ENCODE results near the genes MLF2, GPR162 and PTPN6.

DNA sequence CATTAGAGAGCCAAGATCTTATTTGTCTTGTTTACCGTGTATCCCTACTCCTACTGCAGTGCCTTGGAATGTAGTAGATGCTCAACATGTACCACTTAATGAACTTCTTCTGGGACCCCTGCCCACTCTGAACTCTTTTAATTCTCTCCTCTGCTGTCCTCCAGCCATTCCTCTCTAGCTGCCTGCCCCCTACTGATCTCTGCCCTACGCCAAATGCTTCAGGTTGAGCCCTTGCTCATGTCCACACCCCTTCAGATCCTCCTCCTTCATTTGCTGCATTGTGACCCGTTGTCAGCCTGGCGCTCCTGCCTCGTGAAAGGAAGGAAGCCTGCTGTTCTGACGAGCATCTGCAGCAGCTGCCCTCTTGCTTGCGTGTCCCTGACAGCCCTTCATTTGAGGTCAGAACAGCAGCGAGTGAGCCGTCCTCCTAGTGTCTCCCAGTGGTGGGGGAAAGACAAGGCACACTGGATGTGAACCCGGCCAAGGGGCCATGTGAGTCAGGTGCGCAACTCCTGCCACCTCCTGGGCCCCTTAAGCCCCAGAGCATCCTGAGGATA, 2.9 kb upstream of the PIANP start:
- PRO-cap = no peak

- PRO-cap = bidirectional peak, plus-strand start at chr12:6753182, minus-strand start at chr12:6753127
Measured at GRCh38 chr12:6752256-6753325, at the start of gene MLF2. TSS of gene MLF2 (minus strand) at chr12:6753141.

GRCh38 chr12:6818107-6818653, 3.4 kb upstream of the GPR162 start:
- PRO-cap = no peak

DNA sequence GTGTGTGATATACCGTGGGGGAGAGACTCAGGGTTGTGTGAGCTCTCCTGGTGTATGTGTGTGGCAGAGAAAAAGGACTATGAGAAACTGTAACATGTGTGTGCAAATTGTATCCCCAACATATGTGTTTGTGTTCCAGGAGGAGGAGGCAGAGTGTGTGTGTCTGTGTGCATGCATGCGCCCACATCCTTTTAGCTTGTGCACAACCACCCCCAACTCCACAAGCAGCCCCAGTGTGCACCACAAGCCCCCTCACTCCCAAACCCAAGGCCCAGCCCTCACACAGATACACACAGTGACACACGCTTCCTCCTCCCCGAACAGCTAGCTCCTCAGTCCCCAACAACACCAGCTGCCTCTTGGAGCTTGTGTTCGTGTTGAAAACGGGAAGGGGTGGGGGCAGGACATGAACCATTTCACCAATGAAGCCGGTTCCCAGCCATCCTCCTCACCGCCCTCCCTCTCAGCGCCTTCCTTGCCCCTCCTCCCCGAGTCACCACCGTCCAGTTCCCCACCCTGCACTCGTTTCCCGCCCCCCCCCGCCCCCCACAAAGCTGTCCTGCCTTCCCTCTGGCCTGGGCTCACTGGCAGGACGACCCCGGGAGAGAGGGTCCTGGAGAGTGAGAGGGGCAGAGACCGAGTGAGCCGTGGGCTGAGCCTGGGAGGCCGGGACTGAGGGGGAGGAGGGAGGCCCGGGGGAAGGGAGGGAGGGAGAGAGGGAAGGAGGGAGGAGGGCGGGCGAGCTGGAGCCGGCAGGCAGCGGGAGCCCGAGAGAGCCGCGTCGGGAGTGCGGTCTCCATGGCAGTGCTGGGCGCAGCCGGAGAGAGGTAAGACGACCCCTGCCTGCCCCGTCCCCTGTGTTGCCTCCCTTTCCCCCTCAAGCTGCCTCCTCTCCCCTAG, at the start of gene GPR162:
Gene GPR162 (plus strand): TSS at position 748 of the 900 bp plus-strand sequence.
- PRO-cap = no peak

DNA sequence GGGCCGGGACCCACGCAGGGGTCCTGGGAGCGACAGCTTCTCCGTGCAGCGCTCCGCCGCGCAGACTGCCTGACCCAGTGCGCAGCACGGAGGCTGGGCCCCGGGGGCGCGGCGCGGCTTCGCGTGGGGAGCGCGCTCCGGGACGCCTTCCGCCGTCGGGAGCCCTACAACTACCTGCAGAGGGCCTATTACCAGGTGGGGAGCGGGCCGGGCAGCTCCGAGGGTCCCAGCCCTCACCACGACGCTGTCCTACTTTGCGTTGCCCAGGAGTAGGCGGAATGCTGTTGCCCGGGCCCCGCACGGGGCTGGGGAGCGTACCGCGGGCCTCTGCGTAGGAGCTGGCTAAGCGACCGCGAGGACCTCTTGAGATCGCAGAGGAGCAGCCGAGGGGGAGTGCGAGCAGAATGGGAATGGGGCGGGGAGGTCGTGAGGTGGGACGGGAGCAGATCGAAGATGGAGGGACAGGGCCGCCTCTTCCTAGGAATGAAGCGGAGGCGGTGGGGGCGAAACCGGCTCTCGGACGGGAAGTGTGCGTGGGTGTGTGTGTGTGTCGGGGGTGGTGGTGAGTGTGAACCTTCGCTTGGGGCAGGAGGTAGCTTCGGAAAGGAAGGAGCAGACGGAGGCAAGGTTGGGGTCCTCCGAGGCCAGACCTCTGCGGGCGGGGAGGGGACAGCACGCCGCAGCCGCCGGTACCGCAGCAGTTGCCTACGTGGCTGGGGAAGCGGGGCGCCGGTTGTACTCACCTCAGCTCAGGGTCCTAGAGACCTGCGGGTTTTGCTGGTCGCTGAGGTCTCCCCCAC, 737 bp downstream of the P3H3 start:
- PRO-cap = no peak

GRCh38 chr12:6890864-6891953, 13.4 kb upstream of the LRRC23 start:
- PRO-cap = bidirectional peak, plus-strand start at chr12:6891330, minus-strand start at chr12:6891025

DNA sequence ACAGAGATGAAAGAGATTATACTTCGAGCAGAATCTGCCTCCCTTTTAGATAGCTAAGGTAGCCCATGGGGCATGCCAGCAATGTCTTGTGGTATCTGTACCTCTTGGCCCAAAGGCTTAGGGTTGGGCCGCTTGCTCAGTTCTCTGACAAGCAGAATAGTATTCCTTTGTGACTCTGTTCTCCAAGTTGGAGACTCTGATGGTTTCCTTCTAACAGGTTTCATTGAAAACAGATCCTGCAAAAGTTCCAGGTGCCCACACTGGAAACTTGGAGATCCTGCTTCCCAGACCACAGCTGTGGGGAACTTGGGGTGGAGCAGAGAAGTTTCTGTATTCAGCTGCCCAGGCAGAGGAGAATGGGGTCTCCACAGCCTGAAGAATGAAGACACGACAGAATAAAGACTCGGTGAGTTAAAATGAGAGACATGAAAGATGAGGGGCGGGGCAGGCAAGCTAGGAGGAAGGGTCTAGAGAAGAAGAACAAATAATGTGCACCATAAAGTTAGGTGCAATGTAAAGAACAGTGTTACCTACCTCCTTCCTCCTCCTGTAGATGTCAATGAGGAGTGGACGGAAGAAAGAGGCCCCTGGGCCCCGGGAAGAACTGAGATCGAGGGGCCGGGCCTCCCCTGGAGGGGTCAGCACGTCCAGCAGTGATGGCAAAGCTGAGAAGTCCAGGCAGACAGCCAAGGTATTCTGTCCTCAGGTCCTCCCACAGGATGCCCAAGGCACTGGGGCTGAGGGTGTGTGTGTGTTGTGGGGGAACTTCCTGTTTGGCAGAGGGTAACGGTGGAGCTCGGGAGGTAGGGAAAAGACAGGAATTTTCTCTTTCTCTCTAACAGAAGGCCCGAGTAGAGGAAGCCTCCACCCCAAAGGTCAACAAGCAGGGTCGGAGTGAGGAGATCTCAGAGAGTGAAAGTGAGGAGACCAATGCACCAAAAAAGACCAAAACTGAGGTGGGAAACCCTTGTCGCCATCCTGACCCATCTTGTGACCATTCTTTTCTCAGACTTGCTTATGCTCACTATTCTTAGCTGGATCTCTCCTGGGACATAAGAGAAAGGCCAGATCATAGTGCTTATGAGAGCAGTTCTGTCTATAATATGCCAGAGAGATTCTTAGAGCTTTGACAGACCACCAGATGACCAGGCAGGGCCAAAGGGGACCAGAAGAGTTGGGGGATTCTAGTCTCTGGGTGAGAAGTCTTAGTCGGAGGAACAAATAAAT, 6.3 kb downstream of the ATN1 start:
- PRO-cap = no peak

DNA sequence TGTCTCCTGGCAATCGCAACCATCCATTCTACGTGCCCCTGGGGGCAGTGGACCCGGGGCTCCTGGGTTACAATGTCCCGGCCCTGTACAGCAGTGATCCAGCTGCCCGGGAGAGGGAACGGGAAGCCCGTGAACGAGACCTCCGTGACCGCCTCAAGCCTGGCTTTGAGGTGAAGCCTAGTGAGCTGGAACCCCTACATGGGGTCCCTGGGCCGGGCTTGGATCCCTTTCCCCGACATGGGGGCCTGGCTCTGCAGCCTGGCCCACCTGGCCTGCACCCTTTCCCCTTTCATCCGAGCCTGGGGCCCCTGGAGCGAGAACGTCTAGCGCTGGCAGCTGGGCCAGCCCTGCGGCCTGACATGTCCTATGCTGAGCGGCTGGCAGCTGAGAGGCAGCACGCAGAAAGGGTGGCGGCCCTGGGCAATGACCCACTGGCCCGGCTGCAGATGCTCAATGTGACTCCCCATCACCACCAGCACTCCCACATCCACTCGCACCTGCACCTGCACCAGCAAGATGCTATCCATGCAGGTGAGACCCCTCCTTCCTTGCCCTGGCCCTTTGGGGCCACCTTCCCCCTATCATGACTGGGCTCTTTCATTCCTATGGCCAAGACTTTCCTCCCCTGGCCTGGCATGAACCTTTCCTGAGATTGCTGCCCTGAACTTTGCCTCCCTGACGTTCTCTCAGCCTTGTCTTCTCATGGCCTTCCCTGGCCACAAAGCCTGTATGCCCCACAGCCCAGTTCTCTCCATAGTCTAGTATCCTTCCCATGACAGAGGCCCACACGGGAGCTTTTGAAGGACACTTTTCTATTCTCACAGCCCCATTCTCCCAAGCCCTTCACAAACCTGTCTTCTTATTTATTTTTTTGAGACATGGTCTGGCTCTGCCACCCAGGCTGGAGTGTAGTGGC, 4.9 kb upstream of the C12orf57 start:
- PRO-cap = no peak

DNA sequence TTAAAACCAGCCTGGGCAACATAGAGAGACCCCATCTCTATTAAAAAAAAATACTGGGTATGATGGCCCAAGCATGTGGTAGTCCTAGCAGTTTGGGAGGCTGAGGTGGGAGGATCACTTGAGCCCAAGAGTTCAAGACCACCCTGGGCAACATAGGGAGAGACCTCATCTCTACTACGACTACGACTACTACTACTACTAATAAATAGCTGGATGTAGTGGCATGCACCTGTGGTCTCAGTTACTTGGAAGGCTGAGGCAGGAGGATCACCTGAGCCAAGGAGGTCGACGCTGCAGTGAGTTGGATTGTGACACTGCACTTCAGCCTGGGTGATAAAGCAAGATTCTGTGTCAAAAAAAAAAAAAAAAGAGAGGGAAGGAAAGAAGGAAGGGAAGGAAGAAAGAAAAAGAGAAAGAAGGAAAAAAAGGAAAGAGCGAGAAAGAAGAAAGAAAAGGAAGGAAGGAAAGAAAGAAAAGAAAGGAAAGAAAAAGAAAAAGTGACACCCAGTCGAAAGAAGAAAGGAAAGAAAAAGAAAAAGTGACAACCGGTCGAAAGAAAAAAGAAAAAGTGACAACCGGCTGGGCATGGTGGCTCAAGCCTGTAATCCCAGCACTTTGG, 3.0 kb upstream of the PTPN6 start:
- PRO-cap = no peak

DNA sequence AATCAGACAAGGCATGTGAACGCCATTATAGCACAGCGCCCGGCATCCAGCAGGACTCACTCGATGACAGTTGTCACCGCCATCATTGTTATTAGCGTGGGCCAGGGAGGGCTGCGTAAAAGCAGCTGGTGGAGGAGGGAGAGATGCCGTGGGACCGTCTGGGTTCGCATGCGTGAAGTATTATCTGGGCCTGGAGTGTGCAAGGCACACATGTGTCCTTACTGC, 315 bp upstream of the PTPN6 start:
- PRO-cap = no peak

GRCh38 chr12:6951154-6951869, at the start of gene PTPN6:
TSS of gene PTPN6 (plus strand) at chr12:6951356.
- PRO-cap = no peak

GRCh38 chr12:6975367-6976244, 4.9 kb downstream of the EMG1 start:
- PRO-cap = no peak

DNA sequence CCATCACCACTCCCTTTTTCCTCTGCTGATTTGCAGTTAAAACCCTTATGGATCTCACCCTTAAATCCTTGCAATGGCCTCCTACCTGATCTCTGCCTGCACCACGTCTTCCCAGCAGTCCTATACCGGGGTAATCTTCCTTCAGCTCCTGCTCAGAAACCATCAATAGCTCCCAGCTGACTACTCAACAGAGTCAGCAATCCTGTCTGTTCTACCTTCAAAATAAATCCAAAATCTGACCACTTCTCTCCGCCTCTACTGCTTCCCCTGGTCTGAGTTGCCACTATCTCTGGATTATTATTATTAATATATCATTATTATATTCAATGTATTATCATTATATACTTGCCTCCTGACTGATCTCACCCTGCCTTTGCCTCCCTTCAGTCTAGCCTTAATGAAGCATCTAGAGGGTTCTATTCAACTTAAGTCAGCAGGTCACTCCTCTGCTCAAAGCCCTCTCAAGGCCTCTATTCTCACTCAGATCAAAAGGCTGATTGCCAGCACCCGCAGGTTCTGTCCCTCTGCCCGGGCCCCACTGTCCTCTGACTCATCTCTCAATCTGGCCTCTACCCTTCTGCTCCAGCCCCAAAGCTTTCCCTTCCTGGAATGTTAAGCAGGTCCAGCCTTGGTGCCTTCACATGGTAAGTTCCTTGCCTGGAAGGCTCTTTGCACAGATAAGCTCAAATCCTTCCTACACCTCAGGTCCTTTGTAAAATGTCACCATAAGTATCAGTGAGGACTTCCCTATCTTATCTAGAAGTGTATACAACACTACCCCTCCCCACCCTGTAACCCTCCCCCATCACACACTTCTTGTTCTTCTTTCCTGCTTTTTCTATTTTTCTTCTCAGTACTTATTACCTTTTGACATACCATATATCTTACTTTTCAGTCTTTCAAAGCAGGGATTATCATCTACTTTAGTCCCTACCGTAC, 22.4 kb downstream of the LPCAT3 start:
- PRO-cap = no peak

- PRO-cap = no peak
Measured at GRCh38 chr12:7012618-7012909, 5.7 kb downstream of the LPCAT3 start.

GRCh38 chr12:7068317-7069048, 8.0 kb downstream of the C1S start:
- PRO-cap = no peak

- PRO-cap = no peak
Measured at GRCh38 chr12:7090693-7091259, 1.5 kb downstream of the C1R start.

DNA sequence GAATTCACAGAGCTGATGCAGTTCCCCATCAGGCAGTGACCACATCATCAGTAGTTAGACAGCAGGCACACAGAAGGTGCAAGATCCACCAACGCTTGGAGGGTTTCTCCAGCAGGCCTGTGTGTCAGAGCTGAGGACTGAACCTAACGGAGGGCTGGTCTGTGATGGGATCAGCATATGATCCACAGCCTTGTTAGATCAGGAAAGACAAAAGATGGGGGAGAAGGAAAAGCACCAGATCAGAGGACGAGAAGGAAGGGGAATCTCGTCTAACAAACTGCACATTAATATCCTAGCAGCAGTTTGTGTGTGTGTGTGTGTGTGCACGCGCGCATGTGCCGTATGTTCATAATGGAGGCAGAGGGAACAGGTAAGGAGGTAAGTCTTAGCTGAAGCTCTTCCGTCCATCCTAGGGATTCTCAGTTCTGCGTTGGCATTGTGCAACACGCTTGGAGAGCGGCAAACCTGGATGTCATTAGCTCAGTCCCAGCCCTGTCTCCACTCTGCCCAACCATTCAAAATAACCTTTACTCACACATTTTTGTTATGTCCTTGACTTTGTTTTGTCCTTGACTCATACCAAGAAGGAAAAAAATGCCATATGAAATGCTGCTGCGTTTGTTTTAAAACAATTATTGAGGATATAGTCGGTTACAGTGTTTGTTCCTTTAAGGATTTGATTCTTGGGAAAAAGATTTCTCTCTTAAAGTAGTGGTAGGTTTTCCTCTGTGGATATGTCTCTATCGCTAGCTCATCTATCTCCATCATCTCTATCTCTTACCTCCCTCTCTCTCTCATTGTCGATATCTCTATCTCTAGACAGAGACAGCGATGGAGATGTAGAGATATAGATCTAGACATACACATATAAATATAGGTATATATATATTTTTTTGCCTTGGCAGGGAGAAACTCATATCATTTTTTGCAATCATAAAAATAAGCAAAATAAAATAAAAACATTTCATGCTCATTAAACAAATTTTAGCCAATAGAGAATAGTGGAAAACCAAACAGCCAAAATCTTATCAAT, 1.8 kb upstream of the C1R start:
- PRO-cap = no peak

DNA sequence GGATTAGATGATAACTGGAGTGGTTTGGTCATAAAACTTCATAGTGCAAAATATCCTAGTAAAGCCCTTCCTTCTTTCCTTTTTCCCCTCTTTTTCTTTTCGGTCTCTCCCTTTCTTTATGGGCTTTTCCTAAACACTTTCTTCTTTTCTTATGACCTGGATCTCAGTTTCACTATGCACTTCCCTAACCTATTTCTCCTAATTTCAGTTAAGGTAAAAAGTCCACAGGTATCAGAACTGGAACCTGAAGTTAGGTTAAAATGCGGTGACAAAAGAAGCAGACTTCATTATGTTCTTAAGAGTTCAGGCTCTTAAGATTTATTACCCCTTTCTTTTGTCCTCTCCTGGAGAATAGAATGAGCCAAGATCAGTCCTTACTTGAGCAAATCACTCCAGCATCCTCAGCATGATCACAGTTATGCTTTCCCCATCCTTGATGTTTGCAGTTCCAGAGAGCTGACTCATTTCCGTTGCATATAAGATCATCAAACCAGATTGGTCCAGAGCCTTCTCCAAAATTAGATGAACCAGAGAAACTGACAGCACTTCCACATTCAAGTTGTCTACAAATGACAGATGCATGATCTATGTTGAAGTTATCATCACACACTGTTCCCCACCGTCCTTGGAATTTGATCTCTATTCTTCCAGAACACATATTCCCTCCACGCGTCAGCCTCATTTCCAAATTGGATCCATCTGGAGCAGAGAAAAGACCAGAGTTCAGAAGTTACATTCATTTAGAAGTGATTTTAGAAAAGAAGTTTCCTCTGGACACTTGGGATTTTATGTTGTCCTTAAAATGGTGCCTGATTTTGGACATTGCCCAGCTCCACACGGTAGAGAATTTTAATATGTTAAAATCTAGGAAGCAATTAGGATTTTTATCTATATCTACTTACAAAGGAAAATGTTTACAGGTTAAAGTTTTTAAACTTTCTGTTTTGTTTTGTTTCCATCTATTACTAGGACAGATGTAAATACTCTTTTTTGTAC, 4.8 kb downstream of the CD163 start:
- PRO-cap = no peak

GRCh38 chr12:7932931-7934143, 2.6 kb downstream of the SLC2A3 start:
- PRO-cap = unidirectional peak, plus-strand start at chr12:7933440

DNA sequence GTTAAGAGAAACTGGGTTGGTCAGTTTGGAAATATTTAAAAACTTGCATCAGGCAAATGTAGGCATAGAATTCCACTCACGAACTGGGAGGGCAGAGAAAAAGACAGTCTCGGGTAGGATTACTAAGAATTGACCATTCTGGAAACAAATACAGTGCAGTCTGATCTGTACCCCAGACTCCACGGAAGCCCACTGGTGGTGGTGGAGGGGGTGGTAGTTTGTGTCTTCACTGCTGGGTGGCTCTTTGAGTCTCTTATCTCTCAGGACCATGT, 1.9 kb downstream of the SLC2A3 start:
- PRO-cap = no peak

Data from Calu3 (cell line).